Penis (tissue), 1 donor: ENCODE results near the genes ANKRD13D and PTPRCAP.

- PRO-cap: no peak
Observed at GRCh38 chr11:66743140-66743996, 1.2 kb upstream of the C11orf80 start.

DNA sequence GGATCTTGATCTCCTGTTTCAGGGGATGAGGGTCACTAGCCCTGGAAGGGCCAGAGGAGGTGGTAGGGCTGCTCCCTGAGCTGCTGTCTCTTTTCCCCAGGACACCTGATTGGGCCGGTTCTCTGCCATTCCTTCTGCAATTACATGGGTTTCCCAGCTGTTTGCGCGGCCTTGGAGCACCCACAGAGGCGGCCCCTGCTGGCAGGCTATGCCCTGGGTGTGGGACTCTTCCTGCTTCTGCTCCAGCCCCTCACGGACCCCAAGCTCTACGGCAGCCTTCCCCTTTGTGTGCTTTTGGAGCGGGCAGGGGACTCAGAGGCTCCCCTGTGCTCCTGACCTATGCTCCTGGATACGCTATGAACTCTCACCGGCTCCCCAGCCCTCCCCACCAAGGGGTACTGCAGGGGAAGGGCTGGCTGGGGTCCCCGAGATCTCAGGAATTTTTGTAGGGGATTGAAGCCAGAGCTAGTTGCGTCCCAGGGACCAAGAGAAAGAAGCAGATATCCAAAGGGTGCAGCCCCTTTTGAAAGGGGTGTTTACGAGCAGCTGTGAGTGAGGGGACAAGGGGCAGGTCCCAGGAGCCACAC is 2.6 kb downstream of the RCE1 start:
- PRO-cap: no peak

DNA sequence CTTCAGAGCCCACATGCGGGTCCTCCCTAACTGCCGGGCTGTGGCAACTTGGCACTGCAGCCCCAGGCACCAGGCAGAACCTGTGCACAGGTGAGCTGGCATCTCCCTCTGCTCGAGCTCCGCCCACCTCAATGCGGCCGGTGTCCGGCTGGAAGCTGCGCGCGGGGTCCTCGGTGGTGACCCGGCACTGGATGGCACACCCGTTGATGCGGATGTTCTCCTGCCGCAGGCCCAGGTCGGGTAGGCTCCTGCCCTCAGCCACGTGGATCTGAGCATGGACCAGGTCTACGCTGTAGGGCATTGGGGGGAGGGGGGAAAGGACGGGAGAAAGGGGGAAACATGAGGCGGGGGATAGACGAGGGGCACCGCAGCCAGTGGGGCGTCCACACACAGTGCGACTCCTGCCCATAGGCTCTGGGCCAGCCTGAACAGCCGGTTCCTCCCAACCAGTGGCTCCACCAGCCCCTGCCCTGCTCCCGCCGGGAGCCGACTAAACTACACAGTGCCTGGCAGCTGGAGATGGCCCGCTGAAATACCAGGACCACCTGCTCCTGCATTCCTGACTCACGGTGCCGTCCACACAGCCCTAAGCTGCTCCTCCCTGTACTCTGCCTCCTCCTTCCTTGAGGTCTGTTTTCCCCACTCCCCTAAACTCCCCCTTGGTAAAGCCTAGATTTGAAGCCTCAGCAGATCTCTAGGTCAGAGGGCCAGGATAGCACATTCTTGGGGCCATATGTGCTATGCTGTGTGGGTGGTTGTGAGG is 9.4 kb downstream of the LRFN4 start:
- PRO-cap: no peak

GRCh38 chr11:66903986-66904514 is 47.2 kb downstream of the LRFN4 start:
- PRO-cap: no peak

DNA sequence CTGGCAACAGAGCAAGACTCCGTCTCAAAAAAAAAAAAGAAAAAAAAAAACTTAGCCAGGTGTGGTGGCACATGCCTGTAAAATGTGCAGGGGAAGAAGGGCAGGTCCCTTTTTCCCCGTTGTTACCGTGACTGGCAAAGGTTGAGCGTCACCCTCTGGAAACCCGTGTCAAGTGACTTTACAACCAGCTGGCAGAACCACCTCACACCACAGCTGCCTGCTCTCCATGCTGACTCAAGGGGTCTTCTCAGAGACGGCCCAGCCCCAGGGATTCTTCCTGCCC is 6.4 kb downstream of the PC start:
- PRO-cap: no peak

- PRO-cap: no peak
Observed at GRCh38 chr11:66989347-66989932, 14.3 kb downstream of the C11orf86 start.

GRCh38 chr11:67003984-67004405 is 18.9 kb upstream of the SYT12 start:
- PRO-cap: no peak

DNA sequence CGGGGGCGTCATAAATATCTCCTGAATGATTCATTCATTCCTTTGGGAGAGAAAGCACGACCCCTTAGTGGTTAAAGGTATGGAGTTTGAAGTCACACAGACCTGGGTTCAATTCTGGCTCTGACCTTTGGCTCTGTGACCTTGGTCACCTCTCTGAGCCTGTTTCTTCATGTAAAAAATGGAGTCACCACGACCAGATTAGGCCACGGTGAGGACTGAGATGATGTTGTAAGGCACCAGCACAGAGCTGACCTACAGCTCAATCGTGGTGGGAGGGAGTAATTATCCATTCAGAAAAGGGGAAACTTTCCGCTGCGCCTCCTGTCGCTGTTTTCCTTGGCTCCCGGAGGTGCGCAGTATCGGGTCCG is 400 bp upstream of the SYT12 start:
- PRO-cap: no peak

- PRO-cap: unidirectional peak, plus-strand start at chr11:67033082
Observed at GRCh38 chr11:67032825-67033365, 10.0 kb downstream of the SYT12 start.

- PRO-cap: no peak
Observed at GRCh38 chr11:67077241-67077747, 20.6 kb downstream of the RHOD start.

DNA sequence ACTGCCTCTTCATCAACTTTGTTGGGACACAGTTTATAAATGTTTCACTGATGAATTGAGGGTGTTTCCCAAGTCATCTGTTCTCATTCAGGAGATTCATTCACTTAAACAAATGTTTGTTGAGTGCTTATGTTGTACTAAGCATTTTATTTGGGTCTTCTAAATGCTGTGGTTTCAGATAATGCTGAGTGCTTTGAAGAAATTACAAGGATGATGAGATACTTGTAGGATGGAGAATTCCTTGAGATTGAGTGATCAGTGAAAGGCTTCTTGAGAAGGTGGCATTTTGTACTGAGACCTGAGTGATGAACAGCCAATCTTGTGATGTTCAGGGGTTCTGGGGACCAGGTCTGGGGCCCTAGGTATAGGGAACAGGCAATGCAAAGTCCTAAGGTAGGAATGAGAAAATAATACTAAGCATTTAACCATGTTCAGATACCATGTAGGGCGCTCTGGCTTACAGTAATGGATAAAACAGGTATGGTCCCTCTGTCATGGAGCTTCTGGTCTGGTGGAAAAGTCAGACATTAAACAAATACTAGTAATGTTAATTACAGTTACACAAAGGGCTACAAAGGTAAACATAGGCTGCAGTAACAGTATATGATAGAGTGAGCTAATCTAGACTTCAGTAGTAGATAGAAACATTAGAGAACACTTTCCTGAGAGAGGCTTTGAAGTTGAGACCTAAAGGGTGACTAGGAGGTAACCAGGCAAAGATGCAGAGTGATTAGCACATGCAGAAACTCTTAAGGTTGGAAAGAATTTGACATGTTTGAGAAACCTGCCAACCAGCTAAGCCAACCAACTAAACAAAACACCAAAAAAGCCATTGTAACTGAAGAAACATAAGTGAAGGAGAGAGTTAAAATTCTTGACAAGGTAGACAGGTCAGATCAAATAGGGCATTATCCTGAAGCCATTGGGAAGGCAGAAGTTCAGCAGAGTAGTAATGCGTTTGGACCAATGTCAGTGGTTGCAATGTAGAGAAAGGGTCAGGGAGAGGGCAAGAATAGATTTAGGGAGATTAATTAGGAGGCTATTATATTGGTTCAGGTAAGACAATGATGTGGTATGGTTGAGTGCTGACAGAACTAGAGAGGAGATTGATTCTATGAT is 17.6 kb downstream of the KDM2A start:
- PRO-cap: no peak

DNA sequence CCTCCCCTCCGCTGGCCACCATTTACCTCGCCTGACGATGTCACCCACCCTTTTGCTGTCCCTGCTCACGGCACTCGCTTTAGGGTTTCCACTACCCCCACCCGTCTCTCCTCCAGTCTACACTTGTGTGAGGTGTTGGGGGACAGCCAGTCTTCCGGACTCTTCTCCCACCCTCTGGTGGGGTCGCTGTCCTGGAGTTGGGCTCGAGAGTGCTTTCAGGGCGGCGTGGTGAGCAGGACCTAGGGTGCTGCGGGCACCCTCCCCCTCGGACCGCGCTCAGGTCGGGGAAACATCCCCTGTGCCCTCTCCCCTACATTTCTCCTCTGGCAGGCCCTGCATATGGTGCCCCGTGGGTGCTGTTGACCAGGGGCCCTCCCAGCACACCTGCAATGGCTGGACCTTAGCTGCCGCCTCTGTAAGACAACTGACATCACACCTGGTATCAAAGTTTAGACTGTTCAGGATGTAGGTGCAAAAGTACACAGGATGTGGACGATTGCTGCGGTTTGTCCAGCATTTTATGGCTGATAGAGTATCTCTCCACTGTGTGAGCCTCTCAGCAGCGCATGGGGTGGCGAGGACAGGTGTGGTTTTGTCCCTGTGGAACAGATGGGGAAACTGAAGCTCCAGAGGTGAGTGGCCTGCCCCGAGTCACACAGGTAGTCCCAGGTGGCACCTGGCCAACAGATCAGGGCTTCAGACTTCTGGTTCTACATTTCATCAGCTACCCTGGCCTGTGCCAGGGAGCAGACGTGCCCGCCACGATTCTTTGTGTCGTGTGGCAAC is 1.1 kb downstream of the GRK2 start:
- PRO-cap: no peak

GRCh38 chr11:67289263-67289592 is at the start of gene ANKRD13D:
Gene ANKRD13D (plus strand): TSS chr11:67289303.
- PRO-cap: bidirectional peak, plus-strand start at chr11:67289427, minus-strand start at chr11:67288982

GRCh38 chr11:67289596-67290504 is 747 bp downstream of the ANKRD13D start:
- PRO-cap: no peak

DNA sequence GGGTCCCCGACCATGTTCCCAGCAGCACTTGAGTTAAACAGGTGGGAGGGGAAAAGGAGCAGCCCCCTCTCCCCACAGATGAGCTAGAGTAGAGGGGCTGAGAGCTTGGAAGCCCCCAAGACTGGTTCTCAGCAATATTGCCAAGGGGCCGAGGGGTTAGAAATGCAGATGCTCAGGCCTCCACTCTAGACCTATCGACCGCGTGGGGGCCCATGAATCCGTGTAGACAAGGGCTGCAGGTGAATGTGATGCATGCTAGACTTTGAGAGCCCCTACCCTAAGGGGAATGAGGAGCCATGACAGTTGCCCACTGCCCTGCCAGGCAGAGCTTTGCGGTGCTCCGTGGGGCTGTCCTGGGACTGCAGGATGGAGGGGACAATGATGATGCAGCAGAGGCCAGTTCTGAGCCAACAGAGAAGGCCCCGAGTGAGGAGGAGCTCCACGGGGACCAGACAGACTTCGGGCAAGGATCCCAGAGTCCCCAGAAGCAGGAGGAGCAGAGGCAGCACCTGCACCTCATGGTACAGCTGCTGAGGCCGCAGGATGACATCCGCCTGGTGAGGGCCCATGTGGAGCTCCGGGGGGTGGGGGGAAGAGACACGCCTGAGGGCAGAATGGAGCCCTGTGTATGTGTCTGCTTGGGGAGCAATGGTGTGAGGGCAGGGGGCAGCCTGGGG is 1.3 kb downstream of the SSH3 start:
- PRO-cap: no peak

DNA sequence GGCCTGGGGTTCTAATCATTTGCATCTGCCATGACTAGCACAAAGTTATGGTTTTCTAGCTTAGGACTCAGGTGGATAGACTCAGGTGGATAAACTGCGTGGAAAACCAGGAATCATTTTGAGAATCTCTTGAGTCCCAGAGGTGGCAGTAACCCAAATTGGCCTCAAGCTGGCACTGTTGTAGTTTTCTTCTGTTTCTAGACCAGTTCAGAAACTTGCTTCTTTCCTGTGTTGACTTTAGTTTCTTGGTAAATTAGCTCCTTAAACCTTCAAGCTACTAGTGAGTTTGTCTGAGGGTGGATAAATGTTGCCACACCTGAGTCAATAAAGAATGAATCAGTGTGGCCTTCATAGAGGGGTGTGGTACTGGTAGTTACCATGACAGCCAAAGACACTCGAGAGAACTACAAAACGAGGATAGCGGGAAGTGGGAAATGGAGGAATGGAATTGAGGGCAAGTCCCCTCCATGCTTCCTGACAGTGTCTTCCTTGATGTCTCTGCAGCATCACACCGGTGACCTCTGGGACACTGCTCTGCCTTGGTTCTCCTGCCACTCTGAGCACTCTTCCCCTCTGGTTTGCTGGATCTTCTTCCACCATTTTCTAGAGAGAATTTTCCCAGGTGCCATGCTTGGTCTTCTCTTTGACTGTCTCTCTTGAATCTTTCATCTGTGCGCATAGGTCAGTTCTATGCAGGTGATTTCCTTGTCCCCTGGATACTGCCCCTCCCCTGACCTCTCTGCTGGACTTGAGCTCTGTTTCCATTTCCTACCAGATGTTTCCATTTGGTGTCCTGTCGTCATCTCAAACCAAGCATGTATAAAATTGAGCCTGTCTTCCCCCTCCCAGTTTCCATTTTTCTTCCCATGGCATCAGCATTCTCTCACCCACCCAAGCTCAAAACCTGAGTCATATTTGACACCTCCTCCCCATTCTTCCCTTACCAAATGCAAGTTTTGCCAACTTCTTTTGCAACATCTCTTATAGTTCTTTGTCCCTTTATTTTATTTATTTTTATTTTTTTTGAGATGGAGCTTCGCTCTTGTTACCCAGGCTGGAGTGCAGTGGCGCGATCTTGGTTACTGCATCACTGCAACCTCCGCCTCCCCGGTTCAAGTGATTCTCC is 7.1 kb downstream of the POLD4 start:
- PRO-cap: no peak

DNA sequence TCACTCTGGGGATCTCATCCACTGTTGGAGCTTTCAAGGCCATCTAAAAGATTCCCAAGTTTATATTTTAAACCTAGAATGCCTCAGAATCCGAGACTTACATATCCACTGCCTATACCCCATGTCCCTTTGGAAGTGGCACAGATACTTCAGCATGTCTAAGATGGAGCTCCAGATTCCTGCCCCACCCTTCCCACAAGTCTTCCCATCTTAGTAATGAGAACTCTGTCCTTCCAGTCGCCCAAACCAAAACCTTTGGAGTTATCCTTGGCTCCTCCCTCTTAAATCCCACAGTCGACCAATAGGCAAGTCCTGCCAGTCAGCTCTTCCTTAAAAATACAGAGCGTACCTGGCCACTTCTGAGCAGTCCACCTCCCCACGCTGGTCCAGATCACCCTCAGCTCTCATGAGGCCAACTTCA is 4.3 kb downstream of the POLD4 start:
- PRO-cap: no peak

DNA sequence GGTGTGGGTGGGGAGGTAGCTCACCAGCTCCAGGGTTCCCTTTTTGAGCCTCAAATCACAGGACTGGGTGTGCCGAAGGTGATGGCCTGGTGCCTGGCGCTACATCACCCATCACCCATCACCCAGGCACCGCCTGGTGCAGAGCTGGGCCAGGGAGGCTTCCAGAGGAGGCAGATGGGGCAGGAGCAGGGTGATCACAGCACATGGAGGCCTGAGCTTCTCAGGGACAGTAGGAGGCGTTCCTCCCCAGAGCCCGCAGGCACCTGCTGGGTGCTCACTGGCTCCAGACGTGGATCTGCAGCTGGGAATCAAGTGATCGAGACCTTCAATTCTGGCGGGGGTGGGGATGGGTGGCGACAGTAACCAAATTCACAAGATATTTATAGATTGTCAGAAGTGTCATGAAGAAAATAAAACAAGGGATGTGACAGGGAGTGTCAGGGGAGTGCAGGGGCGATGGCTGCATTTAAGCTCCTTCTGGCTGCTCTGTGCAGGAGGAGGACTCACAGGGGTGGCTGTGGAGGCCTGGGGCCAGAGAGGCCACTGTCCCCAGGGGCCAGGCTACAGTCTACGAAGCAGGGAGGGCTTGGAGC is 3.3 kb downstream of the TBC1D10C start:
- PRO-cap: no peak

- PRO-cap: unidirectional peak, minus-strand start at chr11:67437682
Observed at GRCh38 chr11:67437403-67438247, at the start of gene PTPRCAP. Gene PTPRCAP (minus strand): TSS chr11:67437682.

DNA sequence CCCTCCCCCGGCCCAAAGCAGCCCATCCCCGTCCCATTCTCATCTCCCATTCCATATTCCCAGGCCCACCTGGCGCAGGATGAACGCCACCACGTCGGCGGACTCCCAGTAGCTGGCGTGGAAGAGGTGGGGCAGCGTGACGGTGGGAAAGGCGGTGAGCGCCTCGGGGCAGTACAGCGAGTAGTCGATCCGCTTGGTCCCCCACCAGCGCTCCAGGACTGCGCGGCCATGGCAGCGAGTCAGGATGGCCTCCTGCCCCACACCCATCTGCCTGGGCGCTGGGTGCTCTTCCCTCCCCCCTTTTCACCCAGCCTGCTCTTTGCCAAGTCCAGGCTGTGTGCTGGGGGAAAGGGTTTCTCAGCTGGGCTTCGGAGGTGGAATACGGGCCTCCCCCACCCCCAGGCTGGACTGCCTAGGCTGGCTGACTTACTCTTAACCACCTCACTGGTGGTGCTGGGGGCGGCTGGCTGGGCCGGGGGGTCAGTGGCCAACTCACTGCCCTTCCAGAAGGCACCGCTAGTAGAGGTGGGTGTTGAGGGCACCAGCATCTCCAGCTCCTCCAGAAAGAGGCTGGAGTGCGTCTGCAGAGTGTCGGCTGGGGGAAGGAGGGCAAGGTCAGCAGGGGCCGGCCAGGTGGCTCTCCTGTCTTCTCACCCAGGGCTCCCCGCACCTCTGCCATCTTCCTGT is 10.0 kb downstream of the PITPNM1 start:
- PRO-cap: no peak